Gallbladder (tissue), 1 donor: ENCODE measurements around the genes NAE1, CBFB and PLEKHG4.

DNA sequence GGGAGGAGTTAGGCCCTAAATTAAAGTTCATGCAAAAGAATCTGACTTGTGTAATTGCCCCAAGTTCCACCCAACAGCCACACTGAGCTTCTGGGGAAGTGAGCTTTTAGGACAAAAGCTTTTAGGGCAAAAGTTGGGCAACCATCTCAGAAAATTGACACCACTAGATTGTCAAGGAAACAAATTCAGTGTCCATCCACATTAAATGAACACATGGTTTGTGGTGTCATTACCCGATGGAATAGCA is 613.0 kb upstream of the CDH11 start:
- PRO-cap: no peak

DNA sequence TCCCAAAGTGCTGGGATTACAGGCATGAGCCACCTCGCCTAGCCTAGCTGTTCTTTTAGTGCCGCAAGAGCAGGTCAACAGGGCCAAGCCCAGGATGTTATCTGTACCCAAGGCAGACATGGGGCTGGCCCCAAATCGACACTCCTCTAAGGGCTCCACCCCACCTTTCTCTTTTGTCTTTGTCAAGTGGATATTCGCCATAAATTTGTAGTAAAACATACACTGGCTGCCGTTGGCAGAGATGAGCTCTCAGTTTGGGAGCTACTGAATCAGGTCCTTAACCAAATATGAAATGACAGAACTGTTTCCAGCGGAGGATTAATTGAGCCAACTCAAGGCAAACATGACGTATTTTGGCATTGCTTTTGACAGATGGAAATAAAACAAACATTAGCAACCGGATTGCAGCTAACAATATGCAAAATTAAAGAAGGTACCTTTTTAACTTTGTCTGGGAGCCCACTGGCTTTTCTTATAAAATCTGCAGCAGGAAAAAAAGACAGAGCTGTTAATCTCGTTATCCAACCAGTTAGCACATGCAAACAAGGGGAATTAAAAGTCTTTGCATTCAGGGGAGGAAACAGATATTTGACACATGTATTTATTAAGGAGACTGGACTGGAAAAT is 556.8 kb upstream of the CDH5 start:
- PRO-cap: no peak

DNA sequence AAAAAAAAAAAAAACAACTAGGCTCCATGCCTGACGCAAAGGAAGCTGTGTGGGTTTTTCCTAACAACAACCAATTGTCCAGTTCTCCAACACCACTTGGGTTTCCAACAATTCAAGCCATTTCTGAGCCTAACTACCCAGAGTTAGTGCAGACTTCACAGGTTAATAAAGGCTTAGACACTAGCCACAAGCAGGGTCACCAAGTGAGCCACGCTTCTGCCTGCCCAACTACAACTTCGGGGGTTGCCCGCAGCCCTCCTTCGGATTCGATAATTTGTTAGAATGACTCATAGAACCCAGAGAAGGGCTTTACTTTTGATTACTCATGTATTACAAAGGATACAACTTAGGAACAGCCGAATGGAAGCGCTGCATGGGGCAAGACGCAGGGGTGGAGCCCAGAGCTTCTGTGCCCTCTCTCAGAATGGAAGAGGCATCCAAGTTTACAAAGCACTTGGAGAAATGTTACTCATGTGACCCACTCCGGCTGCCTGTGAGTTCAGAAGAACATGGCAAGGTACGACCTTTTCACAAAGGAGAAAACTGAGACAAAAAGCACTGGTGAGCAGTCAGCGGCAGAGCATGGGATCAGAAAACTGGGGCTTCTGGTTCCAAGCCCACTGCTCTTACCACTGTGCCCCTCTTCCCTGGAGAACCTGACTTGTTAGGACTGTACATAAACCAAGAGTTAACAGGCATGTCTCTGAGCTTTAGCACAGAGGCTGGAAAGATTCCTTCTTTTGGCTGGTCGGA is 7.5 kb upstream of the CDH5 start:
- PRO-cap: no peak

GRCh38 chr16:66360553-66361561 is 5.6 kb upstream of the CDH5 start:
- PRO-cap: no peak

DNA sequence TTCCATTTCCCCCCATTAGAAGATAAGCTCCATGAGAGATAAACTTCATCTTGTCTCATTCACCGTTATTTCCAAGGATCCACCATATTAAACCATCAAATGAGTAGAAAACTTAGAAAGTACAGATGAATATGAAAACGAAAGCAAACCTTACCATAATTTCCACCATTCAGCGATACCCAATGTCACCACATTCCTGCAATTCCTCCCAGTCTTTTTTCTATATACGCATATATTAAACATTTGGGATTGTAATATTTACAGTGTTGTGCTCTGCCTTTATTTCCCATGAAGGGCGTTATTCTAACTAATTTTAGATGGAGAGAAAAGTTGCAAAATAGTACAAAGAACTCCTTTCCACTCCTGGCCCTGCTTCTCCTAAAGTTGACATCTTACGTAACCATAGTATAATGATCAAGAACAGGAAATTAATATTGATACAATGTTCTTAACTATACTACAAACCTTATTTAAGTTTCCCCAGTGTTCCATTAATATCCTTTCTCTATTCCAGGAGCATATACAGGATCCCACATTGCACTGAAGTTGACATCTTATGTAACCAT is 46.4 kb downstream of the TK2 start:
- PRO-cap: no peak

GRCh38 chr16:66512734-66513088 is 37.2 kb downstream of the TK2 start:
- PRO-cap: no peak

GRCh38 chr16:66523835-66524463 is 26.0 kb downstream of the TK2 start:
- PRO-cap: no peak

GRCh38 chr16:66605972-66606572 is 1.6 kb downstream of the CMTM3 start:
- PRO-cap: no peak

GRCh38 chr16:66695609-66696185 is 846 bp downstream of the CMTM4 start:
- PRO-cap: bidirectional peak, plus-strand start at chr16:66696051, minus-strand start at chr16:66696058

DNA sequence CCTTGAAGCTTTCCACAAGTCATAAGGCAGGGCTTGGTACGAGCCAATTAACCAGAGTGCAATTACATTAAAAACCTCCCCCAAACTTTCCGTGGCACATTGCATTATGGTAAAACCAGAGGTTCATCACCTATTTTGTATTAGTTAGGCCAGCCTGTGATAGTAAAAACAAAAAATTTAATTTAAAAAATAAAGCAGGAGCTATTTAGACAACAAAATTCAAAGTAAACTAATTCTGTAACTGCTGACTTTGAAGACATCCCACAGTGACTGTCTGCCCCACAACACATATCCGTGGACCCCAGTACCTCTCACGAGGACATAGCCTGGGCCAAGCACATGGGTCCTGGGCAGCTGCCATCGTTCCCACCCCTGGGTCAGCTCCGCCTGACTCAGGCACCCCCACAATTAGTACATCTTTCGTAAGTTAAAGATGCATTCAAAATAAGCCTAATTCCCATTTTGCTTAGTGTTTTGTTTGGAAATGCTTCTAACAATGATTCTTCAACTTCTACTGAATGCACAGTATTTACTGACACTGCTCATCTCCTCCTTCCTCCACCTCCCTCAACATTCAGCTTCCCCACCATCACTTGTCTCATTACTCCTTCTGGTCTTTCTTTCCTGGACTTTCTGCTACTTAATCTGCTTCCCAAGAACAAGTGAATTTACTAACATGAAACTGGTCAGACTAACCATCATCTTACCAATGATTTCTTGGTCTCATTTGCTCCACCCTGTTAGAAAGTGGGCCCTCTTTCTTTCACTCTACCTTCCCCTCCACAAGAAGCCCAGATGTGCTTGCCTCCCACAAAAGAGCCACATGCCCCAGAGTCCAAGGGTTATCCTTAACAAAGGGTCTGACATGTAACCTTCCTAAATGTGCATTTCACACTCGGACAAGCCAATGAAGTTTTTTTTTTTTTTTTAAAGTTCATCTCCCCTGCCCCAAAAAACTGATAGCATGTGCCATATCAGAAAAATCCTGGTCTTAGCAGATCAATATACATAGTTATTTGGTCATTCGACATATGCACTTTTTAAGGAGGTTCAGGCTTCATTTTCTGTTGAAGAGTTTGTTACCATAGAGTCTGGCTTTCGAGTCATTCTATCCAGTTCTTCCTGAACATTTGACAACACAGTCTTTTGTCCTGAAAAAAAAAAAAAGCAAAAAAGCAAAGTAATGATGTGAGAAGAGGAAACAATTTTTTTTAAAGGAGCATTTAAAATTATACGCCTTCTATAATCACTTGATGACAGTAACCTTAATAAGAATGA is 26.6 kb upstream of the CMTM4 start:
- PRO-cap: no peak

DNA sequence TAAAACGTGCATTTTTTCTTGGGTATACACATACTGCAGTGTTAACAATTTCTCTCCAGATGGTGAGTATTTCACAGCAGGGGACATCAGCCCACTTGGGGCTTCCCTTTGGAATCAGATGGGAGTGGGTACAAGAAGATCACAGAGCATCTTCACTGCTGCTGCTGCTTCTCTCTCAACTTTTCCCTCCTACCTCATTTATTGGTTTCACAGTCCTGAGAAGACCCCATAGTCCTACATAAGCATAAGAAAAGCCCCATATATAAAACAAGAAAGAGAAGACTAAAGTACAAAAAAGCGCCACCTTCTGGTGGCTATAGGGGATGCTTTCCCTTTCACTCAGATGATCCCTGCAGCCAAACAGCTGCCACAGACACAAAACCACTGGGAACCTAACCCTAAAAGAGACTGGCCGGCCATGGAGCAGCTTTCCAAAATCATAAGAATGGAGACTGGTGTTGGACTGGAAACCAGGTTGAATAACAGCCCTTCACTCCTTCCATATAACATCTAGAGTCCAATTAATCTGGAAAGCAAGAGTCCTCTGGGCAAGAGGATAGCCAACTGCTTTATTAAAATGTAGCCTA is 11.5 kb downstream of the DYNC1LI2 start:
- PRO-cap: no peak

- PRO-cap: unidirectional peak, plus-strand start at chr16:66830493; unidirectional peak, plus-strand start at chr16:66830545; bidirectional peak, plus-strand start at chr16:66831055, minus-strand start at chr16:66830976
Observed at GRCh38 chr16:66830321-66831228, at the start of gene NAE1. NAE1 (minus strand) TSS chr16:66830976.

DNA sequence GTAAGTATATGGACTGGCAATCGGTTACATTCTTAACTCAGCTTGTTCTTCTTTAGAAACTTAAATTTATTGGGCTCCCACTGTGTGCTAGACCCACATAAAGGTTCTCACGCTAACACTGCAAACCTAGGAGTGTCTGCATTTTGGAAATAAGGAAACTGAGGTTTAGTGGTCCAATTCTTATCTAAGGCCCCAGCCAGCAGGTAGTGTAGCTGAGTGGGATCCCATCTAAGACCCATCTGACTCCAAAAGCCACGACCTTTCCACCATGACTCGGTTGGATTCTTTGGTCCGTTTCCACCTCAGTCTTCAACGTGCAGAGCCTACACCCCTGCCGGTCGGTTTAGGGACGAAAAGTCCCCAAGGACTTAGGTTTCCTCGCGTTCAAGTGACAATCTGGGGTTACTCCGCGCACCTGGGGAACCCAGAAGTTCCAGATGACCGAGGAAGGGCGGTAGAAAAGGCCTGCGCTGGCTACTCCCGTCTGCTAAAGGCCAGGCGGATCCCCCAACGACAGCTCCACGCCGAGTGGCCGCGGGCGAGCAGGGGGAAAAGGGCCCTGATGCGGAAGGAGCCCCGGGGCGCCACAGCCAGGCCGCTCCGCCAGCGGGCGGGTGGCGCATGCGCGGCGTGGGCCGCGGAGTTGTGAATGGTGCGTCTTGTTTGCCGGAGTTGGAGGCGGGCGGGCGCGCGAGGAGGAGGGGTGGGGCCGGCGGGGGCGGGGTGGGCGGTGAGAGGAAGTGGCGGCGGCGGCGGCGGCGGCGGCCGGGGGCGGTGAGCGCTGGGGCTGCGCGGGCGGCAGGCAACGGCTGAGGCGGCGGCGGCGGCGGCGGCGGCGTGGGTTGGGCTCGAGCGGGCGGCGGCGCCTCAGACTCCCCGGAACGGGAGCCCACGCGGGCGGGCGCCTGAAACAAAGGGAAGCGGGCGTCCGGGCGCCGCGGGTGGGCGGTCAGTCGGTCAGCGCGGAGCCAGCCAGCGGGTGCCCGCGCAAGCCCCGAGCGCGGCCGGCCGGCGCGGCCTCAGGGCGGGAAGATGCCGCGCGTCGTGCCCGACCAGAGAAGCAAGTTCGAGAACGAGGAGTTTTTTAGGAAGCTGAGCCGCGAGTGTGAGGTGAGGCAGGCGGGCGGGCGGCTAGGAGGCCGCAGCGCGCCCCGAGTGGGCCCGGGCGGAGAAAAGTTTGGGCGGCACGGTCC is at the start of gene CBFB:
TSS of gene CBFB (plus strand) at position 774 of the 1,193 bp plus-strand sequence.
- PRO-cap: bidirectional peak, plus-strand start at position 733 of the sequence, minus-strand start at position 616 of the sequence

DNA sequence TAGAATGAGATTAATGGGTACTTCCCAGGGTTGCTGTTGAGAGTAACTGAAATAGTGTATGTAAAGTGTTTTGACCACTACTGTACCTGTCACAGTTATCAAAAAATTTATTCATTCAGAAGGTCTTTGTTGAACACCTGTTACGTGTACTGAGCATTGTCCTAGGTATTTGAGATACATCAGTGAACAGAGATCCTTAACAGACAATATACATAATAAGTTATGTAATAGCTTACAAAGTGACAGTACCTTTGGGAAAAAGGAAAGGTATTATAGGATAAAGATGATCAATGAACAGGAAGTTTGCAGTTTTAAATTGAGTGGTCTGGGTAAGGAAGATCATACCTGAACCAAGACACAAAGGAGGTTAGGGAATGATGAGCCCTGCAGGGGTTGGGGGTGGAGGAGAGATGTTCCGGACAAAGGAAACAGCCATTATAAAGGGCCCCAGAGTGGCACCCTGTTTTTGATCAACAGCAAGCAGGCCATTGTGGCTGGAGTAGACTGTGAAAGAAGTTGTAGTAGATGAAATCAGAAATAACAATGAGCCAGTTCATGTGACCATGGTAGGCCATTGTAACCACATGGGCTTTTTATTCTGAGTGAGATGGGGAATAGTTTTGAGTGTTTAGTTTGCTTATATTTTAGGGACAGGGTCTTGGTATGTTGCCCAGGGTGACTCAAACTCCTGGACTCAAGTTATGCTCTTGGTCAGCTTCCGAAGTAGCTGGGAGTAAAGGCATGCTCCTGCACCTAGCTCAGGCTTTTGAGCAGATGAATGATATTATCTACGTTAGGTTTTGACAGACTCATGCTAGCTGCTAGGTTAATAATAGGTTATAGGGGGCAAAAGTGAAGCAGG is 11.8 kb downstream of the CBFB start:
- PRO-cap: no peak

- PRO-cap: no peak
Observed at GRCh38 chr16:67168859-67169446, 4.4 kb downstream of the HSF4 start.

GRCh38 chr16:67185199-67185786 is 1.5 kb upstream of the MATCAP1 start:
- PRO-cap: no peak

- PRO-cap: no peak
Observed at GRCh38 chr16:67249690-67250138, 935 bp downstream of the SLC9A5 start.

DNA sequence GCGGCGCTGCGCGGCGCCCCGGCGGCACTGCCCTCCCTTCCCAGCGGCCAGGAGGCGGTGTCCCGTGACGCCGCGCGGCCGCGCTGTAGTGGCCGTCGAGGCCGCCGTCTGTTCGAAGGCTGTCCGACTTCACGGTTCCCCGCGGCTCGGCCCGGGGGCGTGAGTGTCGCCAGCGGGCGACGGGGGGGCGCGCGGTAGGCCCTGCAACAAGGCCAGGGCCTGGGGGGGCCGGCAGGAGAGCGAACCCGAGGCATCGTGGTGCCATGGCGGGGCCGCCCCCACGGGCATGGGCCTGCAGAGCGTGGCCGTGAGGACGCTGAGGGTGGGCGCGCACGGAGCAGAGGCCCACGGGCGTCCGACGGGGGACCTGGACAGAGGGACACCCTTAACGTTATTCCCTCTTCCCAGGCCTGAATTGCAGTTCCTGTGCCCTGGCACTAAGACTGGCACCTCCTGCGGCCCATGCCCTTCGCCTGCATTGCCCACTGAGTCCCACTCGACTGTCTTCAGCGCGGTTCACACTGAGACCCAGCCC is at the start of gene PLEKHG4:
TSS of gene PLEKHG4 (plus strand) at position 65 of the 535 bp plus-strand sequence.
- PRO-cap: bidirectional peak, plus-strand start at position 88 of the sequence, minus-strand start outside the sequence

GRCh38 chr16:67451754-67452379 is 20.9 kb downstream of the HSD11B2 start:
- PRO-cap: bidirectional peak, plus-strand start at chr16:67452120, minus-strand start at chr16:67452099

DNA sequence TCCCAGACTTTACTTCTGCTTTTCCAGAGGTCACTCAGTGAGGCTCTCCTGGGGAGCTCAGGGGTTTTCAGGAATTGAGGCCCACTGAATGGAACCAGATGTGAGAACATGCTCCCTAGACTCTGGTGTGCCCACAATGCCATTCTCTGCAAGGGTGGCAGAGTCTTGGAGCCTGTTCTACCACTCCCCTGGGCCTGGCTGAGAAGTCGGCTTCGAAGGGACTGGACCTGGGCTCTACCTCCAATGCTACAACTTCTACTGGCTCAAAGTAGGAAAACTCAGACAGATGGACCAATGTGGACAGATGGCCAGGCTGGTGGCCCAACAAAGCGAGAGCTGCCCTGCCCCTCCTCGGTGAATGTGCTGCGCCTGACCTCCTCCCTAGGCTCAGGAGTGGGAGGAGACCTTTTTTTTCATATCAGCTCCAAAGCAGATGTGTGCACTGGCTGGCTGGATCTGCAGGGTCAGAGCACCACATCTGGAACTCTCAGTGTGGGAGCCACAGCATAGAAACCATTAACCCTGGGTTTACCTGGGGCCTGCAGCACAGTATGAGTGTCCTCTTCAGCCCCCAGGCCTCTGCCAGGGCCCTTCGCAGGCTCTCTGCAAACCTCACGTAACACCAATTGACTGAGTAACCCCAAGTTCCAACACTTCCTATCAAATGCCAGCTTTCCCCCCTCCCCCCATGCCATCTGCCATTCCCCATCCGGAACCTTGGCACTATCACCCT is 20.8 kb downstream of the ATP6V0D1 start:
- PRO-cap: no peak